NALM6 (cell line): ENCODE measurements around a stretch of chr22.

- PRO-cap: no peak
Measured at GRCh38 chr22:42820871-42821489, 36.1 kb downstream of the ARFGAP3 start.

GRCh38 chr22:42821939-42822686 lies 35.0 kb downstream of the ARFGAP3 start:
- PRO-cap: no peak

- PRO-cap: no peak
Measured at GRCh38 chr22:42880521-42881702, 23.8 kb upstream of the ARFGAP3 start.

DNA sequence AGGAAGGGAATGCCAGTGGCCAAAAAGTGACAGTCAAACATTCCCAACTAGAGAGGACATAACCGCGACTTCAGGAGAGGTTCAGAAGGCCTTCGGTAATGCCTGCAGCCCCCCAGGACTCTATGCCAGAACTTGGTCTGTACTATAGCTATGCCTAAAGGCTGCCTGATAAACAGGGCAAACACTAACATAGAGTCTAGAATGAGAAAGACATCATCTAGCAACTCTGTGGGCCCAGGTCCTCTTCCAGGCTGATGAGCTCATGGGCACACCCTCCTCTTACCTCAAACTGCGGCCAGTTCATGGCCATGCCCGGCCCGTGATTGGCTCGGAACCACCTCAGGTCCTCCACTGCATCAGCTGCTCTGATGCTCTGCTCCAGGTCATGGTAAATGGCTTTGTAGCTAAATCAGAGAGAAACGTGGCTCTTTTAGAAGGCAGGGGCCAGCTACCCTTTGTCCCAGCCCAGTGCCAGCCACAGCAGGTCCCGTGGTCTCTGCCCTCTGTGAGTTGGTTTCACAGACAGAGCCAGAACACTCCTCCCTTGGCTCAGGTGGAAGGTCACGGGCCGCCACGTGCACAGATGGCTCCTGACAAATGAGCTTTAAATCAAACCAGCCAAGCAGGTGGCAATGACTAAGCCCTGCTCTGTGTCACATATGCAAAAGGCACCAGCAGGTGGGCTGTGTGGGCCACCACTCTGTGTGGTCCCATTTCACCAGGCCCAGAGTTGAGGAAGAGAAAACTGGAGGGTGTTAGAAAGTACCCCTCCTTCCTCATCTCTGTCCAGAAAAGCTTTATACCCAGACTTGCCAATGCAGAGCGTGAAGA lies 25.0 kb upstream of the ARFGAP3 start:
- PRO-cap: no peak

DNA sequence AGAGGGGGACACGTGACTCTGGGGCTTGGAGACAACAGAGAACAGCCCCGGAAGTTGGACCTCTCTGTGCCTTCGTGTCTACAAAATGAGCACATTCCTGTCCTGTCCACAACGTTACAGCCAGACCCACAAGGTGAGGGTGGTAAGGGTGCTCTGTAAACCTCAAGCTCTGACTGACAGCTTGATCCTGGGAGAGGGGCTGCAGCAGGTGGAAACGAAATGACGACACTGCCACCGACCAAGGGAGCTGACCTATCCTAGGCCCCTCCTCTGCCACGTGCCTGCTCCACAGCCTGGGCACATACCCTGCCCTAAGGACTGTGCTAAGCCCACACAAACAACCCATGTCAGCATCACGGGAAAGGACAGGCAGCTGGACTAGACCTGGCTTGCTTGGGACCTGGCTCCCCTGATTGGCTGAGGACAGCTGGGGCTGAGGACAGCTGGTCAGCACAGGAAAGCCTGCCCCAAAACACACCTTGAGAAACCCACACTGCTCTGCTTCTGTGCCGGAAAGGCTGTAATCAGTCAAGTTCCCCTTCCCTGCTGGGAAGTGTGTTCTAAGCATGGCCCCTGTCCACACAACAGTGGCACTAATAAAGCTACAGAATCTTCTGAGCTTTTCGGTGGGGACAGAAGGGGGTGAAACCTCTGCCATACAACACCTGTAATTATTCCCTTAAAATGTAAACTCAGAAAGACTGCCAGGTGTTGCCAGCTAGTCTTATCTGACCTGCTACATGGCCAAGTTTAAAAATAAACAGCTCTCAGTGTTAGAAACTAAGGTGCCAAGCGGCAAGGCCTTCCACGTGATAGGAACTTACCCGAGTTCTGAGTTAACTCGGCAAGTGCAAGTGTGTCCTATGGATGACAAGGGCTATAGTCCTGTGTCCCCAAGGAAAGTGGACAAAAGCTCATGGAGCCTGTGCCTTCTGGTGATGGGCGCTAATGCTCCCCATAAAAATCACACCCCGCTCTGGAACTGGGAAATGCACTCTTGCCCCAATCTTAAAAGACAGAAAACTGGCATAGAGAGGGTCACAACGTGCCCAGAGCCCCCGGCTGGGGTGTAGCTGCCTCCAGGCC lies 35.6 kb upstream of the ARFGAP3 start:
- PRO-cap: no peak

DNA sequence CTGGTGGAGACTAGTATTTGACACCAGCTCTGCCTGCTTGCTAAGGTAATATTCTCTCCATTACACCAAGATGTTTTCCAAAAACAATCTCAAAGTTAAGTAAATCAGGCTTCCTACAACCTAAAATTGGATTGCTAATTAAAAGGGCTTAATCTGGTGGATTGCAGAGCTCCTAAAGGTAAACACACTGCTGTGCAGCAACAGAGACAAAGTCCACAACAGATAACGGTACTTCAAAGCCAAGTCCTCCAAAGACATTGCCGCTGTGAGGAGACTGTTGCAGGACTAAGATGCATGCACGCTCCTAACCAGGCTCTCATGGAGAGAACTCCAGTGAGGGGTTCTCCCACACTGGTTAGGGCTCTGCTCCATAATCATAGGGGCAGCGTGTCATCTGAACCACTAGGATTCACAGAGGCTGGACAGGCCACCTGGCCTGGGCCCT lies 56.7 kb upstream of the ARFGAP3 start:
- PRO-cap: no peak

- PRO-cap: no peak
Measured at GRCh38 chr22:42937155-42937998, 77.6 kb downstream of the PACSIN2 start.

GRCh38 chr22:42942788-42943226 lies 72.1 kb downstream of the PACSIN2 start:
- PRO-cap: no peak

GRCh38 chr22:42945537-42946604 lies 69.1 kb downstream of the PACSIN2 start:
- PRO-cap: no peak

- PRO-cap: no peak
Measured at GRCh38 chr22:43013229-43013666, 1.7 kb downstream of the PACSIN2 start.

DNA sequence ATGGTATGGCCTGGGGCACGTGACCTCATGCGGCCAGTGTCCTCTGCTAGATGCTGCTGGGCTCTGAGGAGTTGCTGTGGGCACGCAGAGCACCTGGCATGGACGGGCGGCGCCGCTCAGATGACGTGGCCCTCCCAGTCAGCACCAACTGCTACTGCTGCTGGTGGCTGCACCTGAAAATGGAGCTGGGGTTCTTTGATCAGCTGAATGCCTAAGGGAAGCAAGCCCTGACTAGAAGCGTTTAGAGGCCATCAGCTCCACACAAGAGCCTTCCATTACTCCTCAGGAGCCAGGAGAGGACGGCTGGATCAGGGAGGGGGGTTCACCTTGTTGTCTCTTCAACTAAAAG lies 27.6 kb upstream of the PACSIN2 start:
- PRO-cap: no peak

GRCh38 chr22:43154795-43155170 lies 3.4 kb downstream of the TSPO start:
- PRO-cap: no peak

DNA sequence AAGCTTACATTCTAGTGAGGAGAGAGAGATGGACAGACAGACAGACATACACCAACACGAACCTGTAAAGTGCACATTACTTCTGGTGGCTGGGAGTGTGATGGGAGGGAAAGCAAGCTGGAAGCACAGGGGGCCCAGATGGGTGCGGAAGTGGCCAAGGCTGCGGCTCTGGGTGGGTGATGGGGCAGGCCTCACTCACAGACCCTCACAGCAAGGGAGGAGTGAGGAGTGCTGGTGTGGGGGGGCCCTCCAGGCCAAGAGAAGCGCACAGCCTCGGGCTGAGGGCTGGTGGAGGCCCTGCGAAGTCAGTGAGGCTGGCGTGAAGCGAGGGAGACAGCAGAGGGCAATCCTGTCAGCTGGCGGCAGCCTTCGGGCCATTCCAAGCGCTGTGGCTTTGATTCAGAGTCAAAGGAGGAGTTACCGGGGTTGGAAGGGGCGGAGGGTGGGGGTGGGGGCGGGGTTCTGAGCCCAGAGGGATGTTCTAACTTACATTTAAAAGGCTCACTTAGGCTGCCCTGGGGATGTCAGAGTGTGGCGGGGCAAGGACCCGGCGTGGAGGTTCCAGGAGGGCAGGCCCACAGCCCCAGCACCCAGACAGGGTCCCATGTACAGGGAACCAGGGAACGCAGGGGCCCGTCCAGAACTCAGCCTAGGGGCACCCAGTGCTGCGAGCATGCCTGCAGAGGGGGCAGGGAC lies 39.4 kb upstream of the TTLL12 start:
- PRO-cap: no peak

DNA sequence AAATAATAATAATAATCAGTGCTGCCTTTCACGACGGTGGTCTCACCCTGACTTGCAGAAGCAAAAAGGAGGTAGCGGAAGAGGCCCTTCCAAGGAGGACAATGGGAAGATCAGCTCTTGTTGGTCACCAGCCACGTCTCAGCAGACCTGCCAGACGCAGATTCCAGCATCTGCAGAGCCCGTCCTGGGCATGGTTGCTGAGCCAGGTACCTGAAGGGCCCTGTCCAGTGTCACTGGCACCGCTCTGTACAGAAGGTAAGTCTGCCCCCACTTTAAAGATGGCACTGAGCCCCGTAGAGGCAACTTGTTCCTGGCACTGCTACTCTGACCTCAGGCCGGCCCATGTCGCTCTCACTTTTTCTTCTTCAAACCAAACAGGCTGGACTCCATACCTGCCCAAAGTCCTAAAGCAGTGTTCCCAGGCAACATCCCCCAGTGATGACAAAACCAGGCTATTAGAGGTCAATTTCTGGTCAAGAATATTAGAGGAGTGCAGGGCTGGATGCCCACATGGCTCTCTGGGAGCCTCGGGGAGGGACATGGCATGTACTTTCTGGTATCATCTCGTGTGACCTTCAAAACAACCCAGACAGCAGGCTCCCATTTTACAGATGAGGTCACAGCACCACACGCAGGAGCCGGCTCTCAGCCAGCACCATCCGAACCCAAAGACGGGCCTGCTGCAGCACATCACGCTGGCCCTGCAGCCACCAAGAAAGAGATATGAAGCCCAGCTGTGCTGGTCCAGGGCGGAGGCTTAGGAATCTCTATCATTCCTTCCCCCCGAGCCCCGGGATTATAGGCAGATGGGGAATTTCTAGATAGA lies 46.6 kb upstream of the TTLL12 start:
- PRO-cap: no peak

GRCh38 chr22:43290798-43291353 lies 52.3 kb downstream of the SCUBE1 start:
- PRO-cap: no peak

DNA sequence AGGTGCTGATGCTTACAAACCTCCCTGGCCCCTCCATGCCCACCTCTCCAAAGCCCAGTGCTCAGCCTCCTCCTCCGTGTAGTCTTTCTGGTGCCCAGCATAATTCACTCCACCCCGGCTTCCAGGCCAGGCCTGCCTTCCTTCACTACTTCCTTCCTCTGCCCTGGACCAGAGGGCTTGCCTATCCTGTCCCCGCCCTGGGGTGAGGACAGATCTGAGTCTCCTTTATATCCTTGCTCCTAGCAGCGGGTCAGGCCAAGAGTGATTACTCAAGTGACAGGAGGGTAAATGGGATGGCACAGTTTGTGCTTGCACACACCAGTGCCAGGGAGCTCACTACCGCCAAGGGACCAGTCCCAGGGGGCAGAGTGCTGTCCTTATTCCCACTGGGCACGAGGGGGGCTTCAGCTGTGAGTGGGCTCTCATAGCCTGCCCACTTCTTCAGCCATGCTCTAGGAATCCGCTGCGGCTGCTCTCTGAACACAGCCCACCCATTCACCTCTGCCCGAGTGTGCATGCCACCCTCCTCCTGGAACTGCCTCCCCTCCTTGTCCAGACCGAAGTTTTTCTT lies 47.9 kb downstream of the SCUBE1 start:
- PRO-cap: no peak

DNA sequence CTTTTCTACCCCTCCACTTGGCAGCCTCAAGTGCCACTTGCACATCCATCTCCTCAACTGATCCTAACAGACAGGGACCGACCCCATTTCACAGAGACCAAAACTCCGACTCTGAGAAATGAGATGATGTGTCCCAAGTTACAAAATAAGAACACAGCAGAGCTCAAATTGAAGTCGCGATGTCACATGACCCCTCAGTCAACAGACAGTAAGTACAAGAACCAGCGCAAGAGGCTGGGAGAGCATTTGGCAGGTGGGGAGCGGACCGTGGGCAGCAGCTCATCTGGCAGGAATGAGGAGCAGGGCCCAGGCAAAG lies 34.4 kb downstream of the SCUBE1 start:
- PRO-cap: no peak

GRCh38 chr22:43343687-43344413 lies 678 bp upstream of the SCUBE1 start:
- PRO-cap: no peak

DNA sequence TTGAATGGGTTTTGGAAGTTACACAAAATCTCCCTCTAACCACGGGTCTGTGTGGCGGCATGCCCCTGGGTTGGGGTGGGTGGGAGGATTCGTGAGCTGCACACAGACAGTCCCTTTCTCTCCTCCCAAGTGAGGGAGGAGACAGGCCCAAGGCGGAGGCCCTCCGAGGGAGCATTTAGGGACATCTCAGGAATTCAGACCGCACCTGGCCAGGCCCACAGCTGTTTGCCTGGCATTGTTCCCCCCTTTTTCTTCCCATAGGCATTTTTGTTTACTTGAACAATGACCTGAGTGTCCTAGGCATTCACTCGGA lies 94.1 kb downstream of the MPPED1 start:
- PRO-cap: no peak

- PRO-cap: no peak
Measured at GRCh38 chr22:43921476-43921951, 2.1 kb upstream of the PNPLA3 start.